Hair follicle dermal papilla cell (primary cell): ENCODE results near the gene CDHR4.

DNA sequence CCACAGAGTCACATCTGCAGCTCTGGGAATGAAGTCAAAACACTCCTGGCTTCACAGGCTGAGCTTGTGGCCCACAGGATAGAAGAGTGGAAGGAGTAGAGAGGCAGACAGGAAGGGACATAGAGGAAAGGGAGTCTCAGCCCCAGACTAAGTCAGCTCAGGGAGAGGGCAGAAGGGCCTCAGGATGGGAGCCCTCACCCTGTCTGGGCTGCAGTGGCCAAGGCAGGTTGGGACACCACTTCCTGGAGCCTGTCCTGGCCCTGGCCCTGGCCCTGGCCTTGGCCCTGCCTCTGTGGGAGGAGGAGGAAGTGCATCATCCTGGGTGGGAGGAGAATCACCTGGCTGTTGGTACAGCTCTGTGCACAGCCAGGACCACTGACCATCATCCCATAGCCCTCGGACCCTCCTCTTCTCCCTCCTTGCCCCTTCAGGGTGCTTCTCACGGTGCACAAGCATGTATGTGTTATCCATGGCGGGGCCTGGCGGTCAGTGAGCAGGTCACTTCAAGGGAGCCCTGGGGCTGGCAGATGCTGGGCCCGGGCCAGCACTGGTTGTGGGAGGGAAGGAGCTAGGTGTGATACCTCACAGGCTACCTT lies 8.3 kb upstream of the APEH start:
- CAGE, long polyA plus RNA, result no peak

- CAGE, long polyA plus RNA, result no peak
Measured at GRCh38 chr3:49799525-49800285, at the start of gene CDHR4. Gene CDHR4 (minus strand): TSS chr3:49799873.

DNA sequence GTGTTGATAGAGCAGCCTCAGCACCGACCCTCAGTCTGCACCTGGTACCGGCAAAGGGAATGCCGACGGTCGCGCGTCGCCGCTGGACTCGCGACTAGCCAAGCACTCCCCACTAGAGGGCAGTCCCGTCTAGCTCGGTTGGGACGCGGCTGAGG lies 561 bp upstream of the INKA1 start:
- CAGE, long polyA plus RNA, result no peak

GRCh38 chr3:49803879-49804267 lies 812 bp downstream of the INKA1 start:
- CAGE, long polyA plus RNA, result no peak

- CAGE, long polyA plus RNA, result no peak
Measured at GRCh38 chr3:49869157-49869530, 562 bp downstream of the CAMKV start.

DNA sequence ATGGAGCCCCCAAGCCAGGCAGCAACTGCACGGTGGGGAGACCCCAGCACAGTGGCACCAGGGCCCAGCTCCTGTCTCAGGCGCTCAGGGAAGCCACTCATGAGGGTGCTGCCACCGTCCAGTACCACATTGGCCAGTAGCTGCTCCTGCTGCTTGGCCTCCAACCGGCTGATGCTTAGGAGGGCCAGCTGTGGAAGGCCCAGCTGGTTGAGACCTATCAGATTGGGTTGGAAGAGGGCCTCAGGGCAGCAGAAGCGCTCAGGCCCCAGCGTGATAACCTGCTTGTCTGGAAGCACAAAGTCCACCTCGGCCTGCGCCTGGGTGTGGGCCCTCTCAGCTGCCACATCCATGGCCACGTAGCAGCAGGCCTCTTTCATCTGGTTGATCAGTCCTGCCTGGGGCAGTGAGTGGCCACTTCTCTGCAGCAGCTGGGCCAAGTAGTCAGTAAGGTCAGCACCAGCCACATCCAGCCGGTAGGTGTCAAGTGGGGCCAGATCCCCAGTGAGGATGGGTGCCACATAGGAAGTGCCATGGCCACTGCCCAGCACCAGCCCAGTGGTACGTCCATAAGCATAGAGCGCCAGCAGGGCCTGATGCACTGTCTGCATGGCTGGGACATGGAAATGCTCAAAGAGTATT lies 3.9 kb upstream of the CAMKV start:
- CAGE, long polyA plus RNA, result no peak

DNA sequence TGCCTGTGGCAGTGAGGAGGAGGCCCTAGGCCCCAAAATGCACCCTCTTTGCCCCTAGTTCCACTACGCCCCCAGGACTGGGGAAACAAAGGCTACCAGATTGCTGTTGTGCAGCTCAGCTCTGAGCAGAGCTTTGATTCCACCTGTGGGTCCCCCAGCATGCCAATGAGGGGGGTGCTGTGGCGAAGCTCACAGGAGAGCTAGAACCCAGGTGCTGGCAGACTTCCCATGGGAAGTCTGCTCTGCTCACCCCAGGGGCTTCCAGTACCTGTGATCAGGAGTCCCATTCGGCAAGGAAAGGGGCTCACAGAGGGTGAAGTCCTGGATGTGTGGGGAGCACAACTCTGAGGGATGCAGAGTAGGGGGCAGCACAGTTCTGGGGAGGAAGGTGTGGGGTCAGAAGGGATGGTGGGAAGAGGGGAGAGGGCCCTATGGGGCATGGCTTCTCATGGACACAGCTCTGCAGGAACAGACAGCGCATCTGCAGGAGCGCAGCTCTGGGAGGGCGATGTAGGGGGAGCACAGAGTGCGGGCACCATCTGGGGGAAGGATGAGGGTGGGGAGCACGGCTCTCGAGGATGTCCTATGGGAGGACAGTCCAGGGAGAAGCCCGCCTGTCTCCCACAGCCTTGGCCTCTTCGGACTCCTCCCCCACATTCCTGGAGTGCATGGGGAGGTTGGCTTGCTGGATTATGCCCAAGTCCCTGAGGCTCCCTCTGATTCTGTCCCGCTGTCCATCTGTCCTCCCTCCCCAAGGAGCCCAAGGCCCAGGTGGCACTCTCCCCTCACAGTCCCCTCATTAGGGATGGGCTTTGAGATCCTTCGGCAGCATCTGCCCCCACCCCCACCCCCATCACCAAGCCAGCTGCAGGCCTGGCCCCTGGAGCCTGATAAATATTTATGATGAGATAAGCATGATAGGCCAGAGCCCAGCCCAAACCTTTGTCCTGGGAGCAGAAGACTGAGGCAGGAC lies 29.0 kb upstream of the SEMA3F start:
- CAGE, long polyA plus RNA, result no peak

GRCh38 chr3:50154449-50155163 lies 518 bp upstream of the SEMA3F start:
- CAGE, long polyA plus RNA, result no peak

- CAGE, long polyA plus RNA, result no peak
Measured at GRCh38 chr3:50157743-50158572, 2.8 kb downstream of the SEMA3F start.

DNA sequence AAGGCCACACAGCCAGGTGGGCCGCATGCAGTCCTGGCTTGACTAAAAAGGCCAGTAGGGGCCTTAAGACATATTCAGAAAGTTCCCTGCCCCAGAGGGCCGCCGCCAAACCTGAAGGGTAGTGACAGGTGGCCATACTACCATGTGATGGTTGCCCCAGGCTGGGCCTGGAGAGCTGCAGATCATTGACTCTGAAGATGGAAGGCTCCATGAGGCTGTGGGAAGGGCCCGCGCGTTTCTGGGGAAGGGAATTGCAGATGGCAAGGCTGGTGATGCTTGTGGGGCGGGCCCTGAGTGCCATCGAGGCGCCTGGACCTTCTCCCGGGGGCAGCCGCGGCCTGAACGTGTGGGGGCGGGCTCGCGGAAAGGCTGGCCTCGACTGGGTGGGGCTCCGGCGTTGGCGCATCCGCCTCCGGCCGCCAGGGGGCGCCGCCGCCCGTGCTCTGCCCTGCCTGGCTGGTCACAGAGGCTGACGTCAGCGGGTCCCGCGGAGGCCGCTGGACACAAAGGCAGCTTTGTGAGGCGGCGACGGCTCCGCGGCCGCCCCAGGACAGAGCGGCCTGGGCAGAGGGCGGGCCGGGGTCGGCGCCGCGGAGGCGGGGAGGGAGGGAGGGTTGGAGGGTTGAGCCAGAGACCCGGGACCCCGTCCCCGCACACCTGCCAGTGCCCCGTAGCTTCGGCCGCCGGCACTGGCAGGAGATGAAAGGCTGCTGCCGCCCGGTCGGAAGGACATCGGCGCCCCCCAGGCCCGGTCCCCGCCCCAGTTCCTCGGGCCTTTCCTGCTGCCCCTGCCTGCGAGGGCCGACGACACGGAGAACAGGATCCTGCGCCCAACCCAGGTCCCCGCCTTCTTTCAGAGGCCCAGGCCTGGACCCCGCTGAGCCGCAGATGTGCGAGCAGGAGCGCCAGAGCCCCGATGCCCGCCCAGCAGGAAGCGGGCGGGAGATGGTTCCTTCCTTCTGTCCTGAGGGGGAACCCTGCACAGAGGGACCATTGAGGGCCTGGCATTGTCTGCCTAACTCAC lies 8.9 kb upstream of the SEMA3B start:
- CAGE, long polyA plus RNA, result no peak

GRCh38 chr3:50320956-50321618 lies 1.5 kb downstream of the HYAL2 start:
- CAGE, long polyA plus RNA, result no peak

- CAGE, long polyA plus RNA, result no peak
Measured at GRCh38 chr3:50364406-50365017, 5.2 kb upstream of the TMEM115 start.

- CAGE, long polyA plus RNA, result no peak
Measured at GRCh38 chr3:50602089-50602275, 9.6 kb downstream of the CISH start.

- CAGE, long polyA plus RNA, result no peak
Measured at GRCh38 chr3:50611237-50611461, 425 bp downstream of the CISH start.

DNA sequence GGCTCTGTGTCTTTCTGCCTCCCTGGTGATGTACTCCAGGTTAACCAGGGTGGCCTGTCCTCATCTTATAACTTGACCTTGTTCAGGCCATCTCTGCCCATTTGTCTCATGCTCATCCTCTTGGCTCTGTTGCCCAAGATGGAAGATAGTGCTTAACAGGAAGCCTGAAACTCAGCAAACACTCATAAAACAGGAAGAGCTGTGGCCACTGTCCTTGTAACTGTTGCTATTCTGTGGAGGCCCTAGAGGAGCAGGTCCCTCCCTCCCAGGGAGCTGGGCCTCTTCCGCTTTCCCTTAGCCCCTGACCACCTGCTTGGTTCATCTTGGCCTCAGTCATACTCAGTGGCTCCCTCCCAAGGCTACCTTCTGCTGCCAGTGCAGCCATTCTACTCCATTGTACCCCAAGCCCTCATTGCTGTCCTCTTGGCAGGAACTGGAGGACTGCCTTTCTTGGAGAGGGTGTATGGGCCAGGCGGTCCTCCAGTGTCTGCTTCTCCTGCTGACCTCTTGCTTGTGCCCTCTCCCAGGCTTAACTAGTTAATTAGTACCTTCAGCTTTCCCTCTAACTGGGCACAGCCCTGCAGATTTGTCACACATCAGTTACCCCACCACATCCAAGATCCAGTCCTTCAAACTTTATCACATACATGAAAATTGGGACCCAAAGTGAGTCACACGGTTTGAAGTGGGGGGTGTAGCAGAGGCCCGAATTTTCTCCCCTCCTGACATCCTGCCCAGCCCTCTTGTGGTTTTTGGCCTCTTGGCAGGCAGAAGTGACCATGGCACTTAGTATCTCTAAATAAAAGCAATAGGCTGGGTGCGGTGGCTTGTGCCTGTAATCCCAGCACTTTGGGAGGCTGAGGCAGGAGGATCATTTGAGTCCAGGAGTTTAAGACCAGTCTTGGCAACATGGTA lies 3.7 kb downstream of the MAPKAPK3 start:
- CAGE, long polyA plus RNA, result no peak

GRCh38 chr3:51390671-51391221 lies 339 bp upstream of the RBM15B start:
- CAGE, long polyA plus RNA, result no peak

- CAGE, long polyA plus RNA, result no peak
Measured at GRCh38 chr3:51392527-51393425, 1.7 kb downstream of the RBM15B start.

DNA sequence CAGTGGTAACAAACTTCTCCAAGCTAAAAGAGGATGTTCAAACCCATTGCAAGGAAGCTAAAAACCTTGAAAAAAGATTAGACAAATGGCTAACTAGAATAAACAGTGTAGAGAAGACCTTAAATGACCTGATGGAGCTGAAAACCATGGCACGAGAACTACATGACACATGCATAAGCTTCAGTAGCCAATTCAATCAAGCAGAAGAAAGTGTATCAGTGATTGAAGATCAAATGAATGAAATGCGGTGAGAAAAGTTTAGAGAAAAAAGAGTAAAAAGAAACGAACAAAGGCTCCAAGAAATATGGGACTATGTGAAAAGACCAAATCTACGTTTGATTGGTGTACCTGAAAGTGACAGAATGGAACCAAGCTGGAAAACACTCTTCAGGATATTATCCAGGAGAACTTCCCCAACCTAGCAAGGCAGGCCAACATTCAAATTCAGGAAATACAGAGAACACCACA lies 22.0 kb upstream of the TEX264 start:
- CAGE, long polyA plus RNA, result no peak

DNA sequence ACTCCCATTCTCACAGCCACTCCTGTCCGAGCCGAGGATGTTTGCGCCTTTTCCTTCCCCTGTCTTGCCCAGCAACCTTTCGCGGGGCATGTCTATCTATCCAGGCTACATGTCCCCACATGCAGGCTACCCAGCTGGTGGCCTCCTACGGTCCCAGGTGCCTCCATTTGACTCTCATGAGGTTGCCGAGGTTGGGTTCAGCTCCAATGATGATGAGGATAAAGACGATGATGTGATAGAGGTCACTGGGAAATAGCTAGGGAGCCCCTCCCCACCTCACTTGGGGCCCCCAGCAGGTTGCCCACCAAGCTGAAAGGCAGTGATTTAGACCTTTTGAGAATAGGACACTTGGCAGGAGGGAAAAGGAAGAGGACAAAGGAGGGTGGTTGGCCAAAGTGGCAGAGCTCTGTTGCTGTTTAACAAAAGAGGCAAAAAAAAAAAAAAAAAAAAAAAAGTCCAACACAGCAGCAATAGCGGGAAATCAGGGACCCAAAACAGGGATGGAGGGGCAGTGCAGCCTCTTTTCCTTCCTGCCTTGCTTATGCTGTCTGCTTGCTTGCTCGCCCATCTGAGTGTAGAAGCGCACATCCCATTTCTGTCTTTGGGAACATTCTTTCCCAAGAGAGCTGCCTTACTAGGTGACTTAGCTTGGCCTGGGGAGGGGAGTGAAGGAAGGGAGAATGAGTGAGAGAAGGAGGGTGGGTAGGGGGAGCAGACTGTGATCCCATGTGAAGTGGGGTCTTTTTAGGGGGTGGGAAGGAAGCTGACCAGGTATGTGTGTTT lies 7.7 kb upstream of the TEX264 start:
- CAGE, long polyA plus RNA, result no peak

DNA sequence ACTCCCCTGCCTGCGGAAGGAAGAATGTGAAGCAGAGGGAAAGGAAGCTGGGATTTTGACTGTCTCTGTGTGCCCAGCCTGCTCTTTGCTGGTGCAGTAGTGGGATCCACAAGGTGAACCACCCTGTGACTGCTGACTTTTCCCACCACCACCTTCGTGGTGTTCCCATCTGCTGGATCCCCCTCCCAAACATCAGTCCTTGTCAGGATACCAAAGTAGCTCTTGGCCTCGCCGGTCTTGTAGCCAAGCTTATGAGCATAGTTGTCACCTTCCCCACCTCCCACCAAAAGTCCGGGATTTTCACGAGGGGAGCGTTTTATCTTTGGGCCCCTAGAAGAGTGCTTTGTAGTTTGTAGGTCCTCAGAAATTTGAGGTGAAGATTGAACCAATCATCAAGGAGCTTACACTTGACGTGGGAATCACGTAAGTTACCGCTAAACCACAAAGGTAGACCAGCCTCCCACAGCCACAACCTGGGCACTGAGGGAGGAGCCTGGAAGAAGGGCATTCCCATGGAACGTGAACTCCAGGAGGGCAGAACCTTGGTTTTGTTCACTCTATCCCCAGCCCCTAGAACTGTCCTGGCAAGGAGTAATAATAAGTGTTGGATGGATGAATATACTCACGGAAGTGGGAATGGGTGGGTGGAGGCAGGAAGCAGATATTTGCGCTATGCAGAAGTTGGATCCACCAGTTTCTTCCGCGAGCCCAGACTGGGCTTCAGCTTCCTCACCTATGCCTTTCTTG lies 856 bp upstream of the TEX264 start:
- CAGE, long polyA plus RNA, result no peak